Neural crest cell (in vitro differentiated cells): ENCODE results near the genes ARMC12 and PXT1.

- PRO-cap: no peak
Observed at GRCh38 chr6:35479786-35480468, 11.7 kb downstream of the RPL10A start.

DNA sequence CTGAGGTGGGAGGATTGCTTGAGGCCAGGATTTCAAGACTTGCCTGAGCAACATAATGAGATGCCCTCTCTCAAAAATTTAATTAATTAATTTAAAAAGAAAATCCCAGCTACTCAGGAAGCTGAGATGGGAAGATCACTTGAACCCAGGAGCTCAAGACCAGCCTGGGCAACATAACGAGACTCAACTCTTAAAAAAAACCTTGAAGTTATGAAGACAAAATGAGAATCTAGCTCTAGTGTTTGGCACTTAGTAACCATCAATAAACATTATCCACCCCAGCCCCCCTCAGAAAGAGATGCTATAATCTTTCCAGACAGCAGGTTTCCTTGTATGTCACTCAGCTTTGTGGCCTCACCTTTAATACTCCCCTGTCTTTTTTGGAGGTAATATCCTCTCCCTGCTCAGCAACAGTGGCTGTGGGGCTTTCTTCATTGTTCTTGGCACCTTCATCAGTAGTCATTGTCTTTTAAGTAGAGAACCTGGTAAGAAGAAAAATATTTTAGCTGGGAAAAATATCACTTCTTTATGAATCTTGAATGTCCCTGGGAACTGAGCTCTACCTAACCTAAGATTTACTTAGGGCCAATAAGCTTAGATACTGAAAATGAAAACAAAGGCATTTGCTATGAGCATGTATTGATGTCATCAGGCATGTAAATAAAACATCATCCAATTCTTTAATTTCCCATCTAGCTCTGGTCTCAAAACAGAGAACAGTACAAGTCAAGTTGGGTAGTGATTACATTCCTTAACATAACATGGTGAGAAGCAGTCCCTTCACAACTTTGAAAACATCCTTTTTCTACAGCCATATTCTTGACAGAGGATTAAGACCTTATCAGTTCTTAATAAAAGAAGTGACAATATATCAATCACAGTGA, 46.1 kb downstream of the FKBP5 start:
- PRO-cap: no peak

DNA sequence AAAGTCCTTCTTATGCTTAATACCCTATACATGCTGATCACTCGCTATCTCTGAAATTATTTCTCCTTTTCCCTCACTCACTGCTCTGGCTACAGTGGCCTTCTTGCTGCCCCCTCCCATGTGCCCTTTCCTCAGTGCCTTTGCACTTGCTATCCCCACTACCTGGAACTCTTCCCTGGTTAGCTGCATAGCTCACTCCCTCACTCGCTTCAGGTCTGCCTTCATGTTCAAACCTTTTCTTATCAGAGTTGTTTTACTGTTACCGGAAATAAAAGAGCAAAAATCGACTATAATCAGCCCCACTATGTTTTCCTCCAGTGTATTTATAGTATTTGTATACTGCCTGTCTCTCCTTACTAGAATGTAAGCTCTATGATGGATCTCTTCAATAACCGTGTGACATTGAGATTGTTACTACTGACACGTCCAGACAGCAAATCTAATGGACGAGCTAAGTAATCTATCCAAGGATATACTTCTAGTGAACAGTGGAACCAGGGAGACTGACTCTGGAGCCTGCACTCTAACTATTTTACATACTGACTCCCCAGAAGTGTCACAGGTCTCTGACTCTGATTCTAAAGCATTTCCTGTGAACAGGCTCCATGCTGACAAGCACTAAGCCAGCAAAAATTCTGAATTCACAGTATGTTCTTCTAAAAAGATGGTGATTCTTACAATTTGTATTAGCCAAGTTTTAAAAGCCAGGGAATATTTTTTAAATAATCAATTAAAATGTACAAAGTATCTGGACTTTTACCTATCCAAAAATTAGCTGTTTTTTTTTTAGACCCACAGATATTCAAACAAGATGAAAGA, 25.0 kb downstream of the FKBP5 start:
- PRO-cap: no peak

DNA sequence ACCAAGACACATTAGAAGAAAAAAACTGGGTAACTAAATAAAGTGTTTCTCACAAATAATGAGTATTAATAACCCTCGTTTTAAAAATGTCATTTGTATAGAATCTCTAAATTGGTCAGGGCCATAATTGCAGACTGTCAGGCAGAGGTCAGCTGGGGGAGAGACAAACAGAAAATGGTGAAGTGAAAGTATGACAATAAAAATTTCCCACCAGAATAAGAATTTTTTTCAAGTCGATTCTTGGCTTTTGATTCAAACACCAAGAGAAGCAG, 1.6 kb downstream of the FKBP5 start:
- PRO-cap: no peak

- PRO-cap: no peak
Observed at GRCh38 chr6:35719195-35719436, 17.7 kb upstream of the ARMC12 start.

- PRO-cap: no peak
Observed at GRCh38 chr6:35728855-35729235, 8.0 kb upstream of the ARMC12 start.

GRCh38 chr6:35736680-35737359, at the start of gene ARMC12:
Gene ARMC12, plus strand, starts transcription at chr6:35737032.
- PRO-cap: no peak

- PRO-cap: no peak
Observed at GRCh38 chr6:36064740-36065160, 37.1 kb downstream of the MAPK14 start.

DNA sequence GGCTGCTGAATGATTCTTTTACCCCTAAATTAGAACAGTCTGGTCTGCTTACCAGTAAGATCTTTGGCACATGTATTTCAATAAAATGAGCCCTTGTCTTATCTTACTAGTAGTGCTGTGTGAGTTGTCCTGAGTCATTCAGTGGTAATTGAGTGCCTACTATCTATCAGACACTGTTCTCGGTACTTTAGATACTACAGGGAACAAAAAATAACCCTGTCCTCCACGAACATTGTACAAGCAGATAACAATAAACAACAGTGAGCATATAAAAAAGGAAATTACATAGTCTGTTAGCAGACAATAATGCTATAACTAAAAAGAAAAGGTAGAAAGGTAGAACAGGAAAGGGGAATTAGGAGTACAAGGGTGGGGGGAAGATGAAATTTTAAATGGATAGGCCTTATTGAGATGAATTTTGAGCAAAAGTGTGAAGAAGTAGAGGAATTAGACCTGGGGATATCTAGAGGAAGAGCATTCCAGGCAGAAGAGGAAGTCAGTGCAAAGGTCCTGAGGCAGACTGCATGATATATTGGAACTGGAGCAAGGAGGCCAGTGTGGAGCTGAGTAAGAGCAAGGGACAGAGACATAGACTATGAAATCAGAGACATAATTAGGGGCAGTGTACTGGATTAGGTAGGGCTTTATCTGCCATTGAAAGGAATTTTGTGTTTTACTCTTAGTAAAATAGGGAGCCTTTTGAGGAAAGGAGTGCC, 40.2 kb downstream of the MAPK14 start:
- PRO-cap: no peak

- PRO-cap: no peak
Observed at GRCh38 chr6:36085133-36085594, 45.1 kb upstream of the MAPK13 start.

- PRO-cap: no peak
Observed at GRCh38 chr6:36099207-36099621, 31.1 kb upstream of the MAPK13 start.

- PRO-cap: no peak
Observed at GRCh38 chr6:36108276-36108986, 21.9 kb upstream of the MAPK13 start.

DNA sequence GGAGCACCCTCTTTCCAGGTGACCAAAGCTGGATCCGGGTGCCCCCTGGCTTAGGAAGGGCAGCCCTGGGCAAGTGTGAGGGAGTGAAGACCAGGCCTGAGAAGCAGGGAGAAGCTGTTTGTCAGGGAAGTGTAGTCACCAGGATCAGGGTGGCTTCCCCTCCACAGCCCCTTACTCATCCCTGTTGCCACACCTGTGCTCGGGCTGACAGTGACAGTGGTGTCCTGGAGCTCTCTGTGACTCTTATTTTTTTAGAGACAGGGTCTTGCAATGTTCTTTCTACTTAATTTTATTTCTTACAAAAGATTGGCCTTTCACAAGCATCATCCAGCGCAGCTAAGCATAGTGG, 8.9 kb upstream of the MAPK13 start:
- PRO-cap: no peak

- PRO-cap: no peak
Observed at GRCh38 chr6:36121973-36122622, 8.2 kb upstream of the MAPK13 start.

- PRO-cap: no peak
Observed at GRCh38 chr6:36345549-36346318, 9.0 kb upstream of the BNIP5 start.

DNA sequence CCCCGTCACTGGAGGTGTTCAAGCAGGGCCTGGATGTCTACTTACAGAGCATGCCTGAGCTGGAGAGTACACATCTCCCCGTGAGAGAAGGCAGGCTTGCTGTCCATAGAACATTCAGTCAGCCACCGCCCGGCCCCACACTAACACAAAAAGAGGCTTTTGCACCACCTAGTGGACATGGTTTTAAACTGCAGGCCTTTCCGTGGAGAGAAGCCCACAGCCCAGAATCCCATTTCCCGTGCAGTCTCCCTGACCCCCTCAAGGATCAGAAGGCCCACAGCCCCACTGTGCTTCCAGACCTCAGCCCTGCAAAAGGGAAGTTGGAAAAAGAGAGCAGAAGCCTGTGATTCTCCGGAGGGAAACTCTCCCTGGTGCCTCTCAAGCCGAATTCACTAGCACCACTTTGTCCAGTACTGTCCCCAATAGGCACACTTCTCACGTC, 23.8 kb upstream of the BNIP5 start:
- PRO-cap: no peak

DNA sequence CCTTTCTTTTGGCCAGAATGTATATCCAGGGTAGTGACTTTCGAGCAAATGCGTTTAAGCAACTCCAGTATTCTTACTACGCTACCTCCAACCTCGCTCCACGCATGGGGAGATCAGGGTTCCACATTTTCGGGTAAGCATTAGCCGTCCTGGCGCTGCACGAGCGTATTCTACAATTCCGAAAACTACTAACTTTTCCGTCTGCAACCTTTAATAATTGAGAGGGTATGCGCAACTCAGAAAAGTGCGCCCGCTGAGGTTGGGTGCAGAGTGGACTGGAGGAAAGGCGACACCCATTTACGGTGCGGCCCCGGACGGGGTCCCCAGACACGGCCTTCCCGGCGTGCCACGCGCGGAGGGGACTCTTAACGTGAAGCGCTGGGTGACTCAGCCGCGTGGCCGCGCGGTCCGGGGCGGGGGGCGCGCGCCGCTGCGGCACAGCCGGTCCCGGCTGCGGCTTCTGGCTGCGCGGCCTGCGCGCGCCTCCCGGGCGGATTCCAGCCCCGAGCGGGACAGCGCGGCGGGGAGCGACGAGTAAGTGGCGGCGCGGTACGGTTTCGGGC, at the start of gene PXT1:
PXT1 (minus strand) TSS at position 277 of the 563 bp plus-strand sequence.
- PRO-cap: bidirectional peak, plus-strand start at position 362 of the sequence, minus-strand start at position 277 of the sequence

- PRO-cap: bidirectional peak, plus-strand start at chr6:36580054, minus-strand start at chr6:36580121
Observed at GRCh38 chr6:36579616-36580410, 14.3 kb upstream of the SRSF3 start.

DNA sequence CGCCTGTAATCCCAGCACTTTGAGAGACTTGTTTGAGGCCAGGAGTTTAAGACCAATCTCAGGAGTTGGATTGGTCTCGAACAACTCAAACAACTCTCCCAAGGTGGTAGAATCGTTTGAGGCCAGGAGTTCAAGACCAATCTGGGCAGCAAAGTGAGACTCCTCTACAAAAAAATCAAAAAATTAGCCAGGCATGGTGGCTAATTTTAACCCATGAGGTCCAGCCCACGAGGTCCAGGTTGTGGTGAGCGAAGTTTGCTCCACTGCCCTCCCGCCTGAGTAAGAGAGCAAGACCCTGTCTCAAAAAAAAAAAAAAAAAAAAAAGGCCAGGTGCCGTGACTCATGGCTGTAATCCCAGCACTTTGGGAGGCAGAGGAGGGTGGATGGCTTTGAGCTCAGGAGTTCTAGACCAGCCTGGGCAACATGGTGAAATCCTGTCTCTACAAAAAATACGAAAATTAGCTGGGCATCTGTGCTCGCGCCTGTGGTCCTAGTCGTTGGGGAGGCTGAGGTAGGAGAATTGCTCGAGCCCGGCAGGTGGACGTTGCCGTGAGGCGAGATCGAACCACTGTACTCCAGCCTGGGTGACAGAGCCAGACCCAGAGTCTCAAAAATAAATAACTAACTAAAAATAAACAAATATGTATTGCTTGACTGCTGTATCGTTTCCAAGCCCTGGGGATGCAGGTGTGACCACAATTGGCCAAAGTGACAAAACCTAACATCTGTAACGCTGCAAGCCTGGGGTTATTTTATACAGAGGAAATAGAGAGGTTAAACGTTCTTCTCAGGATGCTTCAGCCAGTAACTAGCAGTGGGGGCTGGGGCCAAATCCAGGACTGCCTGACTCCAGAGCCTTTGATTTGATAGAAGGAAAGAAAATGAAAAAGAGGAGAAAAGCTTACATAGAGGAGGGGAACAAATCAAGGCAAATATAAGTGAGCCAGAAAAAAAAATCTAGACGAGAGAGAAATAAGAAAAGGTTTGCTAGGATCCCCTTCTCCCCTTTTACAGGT, 2.1 kb upstream of the SRSF3 start:
- PRO-cap: no peak

DNA sequence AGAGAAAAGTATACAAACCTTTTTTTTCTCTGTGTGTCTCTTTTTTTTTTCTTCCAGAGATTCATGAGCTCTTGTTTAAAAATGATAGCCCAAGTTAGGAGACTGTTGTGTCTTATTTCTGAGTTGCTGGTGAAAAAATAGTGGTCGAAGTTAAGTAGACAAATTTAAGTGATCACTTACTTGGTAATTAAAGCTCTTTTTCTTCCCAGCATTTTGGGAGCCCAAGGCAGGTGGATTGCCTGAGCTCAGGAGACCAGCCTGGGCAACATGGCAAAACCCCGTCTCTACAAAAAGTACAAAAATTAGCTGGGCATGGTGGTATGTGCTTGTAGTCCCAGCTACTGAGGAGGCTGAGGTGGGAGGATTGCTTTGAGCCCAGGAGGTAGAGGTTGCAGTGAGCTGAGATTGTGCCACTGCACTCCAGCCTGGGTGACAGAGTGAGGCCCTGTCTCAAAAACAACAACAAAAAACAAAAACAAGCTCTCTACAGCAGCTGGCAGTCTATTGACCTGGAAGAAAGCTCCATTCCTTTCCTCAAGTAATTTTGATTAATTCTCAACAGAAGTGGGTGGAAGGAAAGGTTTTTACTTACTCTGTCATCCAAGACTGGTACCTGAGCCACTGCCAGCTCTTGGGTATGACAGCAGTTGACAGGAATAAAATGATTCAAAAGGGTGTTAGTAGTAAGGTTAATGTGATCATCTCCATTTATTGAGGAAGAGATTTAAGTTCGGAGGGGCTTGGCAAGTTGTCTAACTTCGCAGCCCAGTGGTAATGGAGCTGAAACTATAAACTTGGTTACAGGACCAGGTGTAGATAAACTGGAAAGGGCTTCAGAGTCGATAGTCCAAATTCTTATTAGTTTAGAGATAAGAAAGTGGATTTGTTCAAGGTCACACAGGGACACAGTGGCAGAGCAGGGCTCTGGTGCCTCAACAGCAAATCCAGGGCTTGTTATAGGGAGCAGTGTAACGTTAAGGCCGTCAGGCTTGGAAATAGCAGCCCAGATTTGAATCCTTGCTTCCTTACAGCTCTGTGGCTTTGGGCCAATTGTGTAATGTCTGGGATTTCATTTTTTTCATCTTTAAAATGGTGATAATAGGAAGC, 14.7 kb downstream of the SRSF3 start:
- PRO-cap: no peak